Placental epithelial cell (primary cell): ENCODE measurements around a stretch of chr17.

DNA sequence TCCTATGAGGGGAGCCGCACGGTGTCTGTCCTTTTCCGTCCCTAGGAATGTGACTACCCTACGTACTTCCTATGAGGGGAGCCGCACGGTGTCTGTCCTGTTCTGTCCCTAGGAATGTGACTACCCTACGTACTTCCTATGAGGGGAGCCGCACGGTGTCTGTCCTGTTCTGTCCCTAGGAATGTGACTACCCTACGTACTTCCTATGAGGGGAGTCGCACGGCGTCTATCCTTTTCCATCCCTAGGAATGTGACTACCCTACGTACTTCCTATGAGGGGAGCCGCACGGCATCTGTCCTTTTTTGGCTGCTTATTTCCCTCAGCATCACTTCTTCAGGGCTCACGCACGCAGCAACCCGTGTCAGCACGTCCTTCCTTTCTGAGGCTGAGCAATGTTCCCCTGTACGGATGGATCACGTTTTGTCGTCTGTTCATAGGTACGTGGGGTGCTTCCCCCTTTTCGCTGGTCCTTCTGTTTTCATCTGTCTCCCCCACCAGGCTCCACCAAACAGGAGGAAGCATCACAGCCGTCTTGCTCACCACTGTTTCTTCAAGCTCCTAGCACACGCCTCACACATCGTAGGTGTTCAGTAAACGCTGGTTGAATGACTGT is 76.4 kb upstream of the DOC2B start:
- CAGE, long polyA plus RNA = no peak

DNA sequence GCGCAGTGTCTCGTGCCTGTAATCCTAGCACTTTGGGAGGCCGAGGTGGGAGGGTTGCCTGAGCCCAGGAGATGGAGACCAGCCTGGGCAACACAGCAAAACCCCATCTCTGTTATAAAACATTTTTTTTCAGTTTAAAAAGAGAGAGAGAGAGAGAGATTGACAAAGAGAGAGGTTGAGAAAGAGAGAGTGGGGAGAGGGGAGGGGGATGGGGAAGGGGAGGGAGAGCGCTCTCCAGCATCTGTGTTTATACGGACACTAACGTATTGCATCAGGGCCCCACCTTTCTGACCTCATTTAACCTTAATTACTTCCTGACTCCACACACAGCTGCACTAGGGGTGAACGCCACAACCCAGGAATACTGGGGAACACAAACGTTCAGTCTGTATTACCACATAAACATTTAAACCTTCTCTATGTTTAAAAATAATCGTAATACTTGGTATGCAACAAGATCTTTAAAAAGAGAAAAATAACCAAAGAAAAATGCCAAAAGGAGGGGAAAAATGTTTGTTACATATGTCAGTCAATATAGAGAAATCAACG is 24.9 kb upstream of the RPH3AL start:
- CAGE, long polyA plus RNA = no peak

DNA sequence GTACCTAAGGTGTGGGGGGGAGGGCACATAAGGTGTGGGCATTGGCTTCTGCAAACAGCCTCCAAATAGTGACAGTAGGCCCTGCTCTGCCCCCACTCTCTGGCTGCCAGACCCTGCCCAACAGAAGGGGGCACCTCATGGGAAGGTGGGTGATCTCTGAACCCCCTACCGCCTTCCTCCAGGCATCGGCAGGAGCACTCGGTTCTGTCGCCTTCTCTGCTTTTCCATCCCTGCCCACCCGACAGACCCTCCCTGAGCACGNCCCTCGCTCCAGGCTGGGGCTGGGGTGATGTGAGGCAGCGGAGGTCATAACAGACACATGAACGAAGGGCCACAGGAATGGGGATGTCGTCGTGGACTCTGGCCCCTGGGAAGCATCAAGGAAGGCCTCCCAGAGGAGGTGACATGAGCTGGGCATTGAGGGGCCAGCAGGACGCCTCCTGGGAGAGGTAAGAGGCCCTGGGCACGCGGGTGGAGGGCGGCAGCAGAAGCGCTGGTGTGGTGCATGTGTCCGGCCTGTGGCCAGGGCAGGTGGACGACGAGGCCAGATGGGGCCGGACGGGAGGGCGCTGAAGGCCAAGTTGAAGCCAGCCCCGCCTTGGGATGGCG is 79.1 kb downstream of the C17orf97 start:
- CAGE, long polyA plus RNA = no peak

DNA sequence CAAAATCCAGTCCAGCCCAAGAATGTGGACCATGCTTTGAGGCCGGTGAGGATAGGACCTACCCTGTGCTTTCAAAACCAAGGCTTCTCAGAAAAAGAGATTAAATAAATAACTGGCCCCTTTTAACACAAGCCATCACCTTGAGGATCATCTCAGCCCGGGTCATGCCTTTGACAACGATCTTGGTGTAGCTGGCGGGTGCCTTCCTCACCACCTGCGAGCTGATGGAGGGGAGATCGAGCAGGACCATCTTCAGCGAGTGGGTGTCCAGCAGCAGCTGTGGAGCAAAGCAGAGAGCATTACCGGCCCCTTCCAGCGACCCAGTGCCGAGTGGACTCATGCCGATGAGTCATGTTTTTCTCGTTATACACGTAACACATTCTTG is 111.3 kb downstream of the C17orf97 start:
- CAGE, long polyA plus RNA = no peak

DNA sequence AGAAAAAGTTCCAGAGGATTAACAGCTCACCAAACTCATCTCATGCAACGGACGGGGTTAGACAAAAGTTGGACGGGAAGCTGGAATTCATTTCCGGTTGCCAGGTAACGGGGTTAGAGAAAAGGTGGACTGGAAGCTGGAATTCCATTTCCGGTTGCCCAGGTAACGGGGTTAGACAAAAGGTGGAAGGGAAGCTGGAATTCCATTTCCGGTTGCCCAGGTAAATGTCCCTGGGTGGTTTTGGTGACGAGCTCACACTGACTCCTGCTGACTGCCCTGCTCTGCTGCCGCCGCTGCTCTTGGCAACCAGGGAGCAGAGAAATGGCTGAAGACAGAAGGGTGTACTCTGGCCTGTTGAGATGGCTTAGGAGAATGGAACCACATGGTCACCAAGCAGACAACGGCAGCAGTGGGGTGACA is 112.8 kb downstream of the C17orf97 start:
- CAGE, long polyA plus RNA = no peak

DNA sequence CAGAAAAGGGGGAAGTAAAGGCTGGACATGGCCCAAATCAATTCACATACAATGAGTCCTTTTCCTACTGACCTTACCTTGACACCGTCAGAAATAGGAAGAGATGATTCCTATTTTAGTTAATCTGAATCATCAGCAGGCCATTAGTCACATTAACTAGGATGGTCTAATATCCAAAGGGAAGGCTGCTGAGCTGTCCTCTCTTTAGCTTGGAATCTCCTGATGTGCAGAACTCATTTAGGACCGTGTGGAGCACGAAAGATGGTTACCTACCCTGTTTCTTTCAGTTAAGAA is 150.5 kb downstream of the C17orf97 start:
- CAGE, long polyA plus RNA = no peak

- CAGE, long polyA plus RNA = no peak
Observed at GRCh38 chr17:606812-607132, 107.9 kb downstream of the VPS53 start.

GRCh38 chr17:732960-733285 is 527 bp downstream of the TLCD3A start:
- CAGE, long polyA plus RNA = no peak

DNA sequence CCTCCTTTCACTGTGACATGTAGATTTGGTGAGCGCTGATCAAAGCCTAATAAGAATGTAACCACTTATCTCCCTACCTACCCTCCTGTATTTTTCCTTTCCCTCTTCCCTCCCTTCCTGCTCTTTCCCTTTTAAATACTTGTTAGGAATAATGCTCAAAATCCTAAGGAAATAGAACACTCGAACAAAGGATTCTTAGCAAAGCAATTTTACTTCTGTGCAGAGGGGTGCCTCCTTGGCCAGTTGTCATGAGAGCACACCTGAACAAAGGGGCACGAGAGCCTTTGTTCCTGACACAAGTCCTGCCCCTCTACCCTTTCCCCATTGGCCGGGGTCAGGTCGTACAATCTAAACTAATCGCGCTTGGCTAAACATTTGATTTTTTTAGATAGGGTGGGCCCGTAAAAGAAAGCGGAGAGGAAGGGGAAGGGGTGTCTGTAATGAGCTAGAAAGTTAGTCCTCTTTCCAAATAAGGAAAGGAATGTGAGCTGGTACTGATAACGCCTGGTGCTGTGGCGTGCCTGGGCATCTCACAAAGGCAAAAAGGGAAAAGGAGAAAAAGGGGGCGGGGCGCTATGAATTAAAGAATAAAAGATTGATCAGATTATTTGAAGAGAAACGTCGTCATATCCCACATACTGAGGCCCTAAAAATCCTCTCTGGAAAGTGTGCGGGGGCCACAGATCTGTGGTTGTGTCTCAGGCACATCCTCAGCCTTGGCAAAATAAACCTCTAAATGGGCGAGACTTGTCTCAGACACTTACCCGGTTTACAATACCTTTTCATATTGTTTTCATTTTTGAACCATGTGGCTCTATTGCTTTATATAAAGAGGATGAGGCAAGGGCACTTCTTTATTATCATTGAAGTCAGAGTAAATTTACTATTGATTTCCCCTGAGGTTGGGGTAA is 4.1 kb upstream of the GEMIN4 start:
- CAGE, long polyA plus RNA = no peak

DNA sequence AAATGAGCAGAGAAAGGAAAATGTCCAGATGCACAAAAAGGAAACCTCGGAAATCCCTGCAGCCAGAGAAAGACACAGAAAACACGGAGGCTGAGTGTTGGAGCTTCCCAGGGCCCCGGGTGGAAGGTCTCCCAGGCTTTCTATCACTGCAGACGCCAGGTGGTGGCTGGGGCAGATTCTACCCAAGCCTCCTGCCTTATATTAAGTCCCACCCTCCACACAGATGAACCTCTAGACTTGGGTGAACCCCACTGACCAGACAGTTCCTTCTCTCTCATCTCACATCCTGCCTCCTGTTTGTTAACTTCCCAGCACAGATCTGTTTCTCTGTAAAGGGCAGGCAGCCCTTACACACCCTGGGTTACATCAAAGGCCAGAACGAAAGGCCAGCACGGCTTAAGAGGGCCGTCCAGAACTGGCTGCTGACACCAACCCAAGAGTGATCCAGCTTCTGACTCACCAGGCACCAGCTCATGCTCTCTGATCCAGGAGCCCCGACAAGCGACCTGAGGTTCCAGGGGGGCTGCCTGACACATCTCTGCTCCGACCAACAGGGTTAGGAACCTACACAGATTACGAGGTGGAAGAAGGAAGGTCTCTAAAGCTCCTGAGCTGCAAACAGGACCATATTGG is 86.8 kb downstream of the MRM3 start:
- CAGE, long polyA plus RNA = no peak

- CAGE, long polyA plus RNA = no peak
Observed at GRCh38 chr17:901867-902743, 77.5 kb downstream of the NXN start.

GRCh38 chr17:1098305-1098660 is 81.5 kb downstream of the ABR start:
- CAGE, long polyA plus RNA = no peak

DNA sequence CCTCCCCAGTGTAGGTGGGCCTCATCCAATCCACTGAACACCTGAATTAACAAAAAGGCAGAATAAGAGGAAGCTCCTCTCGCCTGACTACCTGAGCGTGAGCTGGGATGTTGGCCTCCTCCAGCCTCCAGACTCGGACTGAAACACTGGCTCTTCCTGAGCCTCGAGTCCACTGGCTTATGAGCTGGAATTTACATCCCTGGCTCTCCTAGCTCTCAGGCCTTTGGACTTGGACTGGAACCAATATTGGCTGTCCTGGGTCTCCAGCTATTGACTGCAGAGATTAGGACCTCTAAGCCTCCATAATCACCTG is 57.4 kb downstream of the ABR start:
- CAGE, long polyA plus RNA = no peak

- CAGE, long polyA plus RNA = no peak
Observed at GRCh38 chr17:1125082-1125972, 54.5 kb downstream of the ABR start.

DNA sequence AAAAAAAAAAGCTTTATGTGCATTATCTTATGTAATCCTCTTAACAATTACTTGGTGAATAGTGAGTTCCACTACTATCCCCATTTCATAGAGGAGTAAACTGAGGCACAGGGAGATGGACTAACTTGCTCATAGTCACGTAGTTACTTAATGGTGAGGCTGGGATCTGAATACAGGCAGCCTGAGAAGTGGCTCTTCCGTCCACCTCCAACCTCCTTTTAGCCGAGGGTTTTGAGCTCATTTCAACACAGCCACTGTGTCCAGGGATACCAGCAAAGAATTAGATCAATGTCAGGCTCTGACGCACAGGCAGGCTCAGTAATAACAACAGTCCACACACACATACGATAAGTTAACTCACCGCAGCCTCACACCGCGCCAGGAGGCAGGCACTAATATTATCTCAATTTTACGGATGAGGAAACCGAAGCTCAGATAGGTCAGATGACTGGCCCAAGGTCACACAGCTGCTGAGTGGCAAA is 23.0 kb downstream of the ABR start:
- CAGE, long polyA plus RNA = no peak

DNA sequence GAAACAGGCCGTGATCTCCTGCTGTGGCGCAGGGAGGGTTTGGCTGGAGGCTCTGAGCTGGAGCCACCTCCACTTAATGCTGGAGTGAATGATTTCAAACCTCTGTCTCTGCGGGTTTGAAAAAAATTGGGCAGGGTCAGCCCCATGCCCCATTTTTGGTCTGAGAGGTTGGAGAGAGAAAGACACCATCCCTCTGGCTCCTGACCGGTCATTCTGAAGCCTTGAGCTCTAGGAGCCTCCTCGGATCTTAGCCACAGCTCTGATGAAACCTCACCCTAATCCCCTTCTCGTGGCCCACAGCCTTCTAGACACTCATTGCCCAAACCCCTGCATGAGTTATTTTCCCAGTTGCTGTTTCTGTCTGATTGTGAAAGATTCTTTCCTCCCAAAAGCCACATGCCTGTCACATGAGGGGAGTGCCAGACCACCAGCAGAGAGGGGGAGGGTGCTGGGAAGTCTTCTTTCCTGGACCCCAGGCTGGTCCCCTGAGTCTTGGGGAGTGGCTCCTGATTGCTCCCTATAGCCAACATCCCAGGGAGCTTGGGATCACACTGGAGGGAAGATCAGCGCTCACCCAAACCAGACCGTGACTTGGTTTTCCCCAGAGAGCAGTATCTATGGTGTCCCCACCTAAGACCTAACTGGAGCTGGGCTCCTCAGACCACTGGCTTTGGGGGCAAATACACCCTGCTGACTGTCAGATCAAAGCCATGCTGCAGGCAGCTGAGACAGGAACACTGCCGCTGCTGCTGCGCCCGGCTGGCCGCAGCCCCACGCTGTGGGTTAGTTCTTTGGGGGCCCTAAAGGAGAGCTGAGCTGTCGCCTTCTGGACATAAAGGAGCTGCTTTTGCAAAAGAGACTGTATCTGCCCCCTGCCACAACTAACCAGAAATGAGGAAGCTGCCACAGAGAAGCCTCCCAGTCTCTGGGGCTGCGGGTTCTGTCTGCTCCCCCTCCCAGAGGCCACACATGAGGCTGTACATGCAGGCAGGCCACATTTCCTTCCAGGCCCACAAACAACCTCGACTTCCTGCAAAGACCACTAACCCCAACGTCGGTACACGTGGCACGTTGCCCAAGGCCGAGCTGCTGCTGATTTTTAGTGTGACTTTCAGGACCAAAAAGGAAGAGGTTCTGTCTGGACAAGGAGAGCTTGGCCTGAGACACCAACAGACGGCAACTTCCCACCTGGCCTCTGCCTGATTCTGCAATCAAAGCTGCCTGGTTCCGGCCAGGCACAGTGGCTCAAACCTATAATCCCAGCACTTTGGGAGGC is 17.9 kb upstream of the ABR start:
- CAGE, long polyA plus RNA = no peak

- CAGE, long polyA plus RNA = no peak
Observed at GRCh38 chr17:1203024-1203412, 23.2 kb upstream of the ABR start.

GRCh38 chr17:1203413-1204180 is 23.8 kb upstream of the ABR start:
- CAGE, long polyA plus RNA = no peak

- CAGE, long polyA plus RNA = no peak
Observed at GRCh38 chr17:1324109-1324738, 44.8 kb downstream of the TRARG1 start.

GRCh38 chr17:1397539-1398494 is 2.2 kb downstream of the YWHAE start:
- CAGE, long polyA plus RNA = no peak